Gastroesophageal sphincter (tissue), 4 donors: ENCODE data around the genes HSPA6, FCGR3A, ATF6 and SH2D1B.

DNA sequence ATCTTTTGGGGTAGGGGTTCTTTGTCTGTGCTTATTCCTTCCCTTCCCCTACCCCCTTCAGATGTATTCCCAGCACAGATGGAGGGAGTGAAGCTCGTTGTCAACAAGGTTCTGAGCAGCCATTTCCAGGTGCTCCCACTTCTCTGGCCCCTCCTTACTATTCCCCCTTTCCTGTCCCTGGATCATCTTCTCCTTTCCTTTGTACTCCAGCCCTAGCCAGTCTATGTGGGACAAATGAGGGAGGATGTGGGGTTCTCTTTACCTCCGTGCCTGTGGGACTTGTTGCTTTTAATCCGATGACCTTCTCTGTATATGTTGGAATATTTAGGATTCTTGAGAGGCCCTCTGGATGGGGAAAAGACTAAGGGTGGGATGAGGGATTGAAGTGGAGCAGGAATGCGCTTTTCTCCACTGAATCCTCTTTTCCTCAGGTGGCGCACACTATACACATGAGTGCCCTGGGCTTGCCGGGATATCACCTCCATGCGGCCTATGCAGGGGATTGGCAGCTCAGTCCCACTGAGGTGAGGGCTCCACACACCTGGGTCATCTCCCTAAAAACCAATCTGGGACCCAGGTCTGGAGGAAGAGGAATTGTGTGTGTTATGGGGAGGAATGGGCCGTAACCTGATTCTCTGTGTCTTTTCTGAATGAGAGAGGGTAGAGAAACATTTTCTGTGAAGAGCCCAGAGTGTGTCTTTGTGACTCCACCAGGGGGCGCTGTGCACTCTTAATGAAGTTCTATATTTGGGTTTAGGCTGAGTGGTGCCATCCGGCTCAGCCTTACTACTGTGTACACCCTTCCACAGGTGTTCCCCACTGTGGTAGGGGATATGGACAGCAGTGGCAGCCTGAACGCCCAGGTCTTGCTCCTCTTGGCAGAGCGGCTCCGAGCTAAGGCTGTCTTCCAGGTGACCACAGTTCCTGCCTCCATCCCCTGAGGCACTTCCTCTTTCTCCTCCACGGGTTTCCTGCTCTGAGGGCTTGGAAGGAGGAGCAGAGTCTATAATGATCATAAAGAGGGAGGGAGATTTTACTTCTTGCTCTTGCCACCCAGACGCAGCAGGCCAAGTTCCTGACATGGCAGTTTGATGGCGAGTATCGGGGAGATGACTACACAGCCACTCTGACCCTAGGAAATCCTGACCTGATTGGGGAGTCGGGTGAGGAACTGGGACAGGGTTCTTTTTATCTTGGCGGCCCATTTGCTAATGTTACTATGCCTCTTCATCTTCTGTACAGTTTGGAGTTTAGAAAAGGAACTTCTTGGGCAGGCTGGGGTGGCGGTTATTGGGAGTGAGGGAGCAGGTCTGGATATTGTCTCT lies 1.4 kb downstream of the TOMM40L start:
- PRO-cap: no peak
- RAMPAGE, long total RNA, 4 experiments: no peak in any of the 4 experiments

DNA sequence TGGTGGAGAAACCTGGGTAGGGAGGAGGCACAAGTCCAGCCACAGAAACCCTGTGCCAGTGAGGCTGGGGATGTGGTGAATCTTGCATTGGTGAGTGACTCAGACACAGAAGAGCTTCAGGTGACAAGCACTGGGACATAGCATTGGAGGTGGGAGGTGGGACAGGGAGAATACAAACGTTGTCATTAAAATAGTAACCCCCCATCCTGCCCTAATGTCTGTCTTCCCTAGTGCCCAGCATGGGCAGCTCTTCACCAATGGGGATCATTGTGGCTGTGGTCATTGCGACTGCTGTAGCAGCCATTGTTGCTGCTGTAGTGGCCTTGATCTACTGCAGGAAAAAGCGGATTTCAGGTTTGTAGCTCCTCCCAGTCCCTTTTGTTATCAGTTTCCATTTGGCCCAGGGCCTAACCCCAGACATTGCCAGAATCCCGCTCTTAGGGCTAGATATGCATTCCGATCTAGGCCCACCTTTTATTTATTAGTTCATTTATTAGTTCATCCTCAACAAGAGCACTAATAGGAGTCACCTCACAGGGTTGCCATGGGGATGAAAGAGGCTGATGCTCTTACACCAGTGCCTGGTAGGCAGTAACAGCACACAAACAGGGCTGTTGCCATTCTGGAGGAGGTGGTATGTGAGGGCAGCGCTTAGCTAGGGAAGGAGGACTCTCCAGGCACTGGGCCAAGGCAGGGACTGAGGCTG lies 5.5 kb downstream of the FCGR2A start:
- PRO-cap: no peak
- RAMPAGE, long total RNA, 4 experiments: start-site peak on the plus strand in 1 of 4 experiments, centred at position 379 of the sequence, 6 reads per replicate

DNA sequence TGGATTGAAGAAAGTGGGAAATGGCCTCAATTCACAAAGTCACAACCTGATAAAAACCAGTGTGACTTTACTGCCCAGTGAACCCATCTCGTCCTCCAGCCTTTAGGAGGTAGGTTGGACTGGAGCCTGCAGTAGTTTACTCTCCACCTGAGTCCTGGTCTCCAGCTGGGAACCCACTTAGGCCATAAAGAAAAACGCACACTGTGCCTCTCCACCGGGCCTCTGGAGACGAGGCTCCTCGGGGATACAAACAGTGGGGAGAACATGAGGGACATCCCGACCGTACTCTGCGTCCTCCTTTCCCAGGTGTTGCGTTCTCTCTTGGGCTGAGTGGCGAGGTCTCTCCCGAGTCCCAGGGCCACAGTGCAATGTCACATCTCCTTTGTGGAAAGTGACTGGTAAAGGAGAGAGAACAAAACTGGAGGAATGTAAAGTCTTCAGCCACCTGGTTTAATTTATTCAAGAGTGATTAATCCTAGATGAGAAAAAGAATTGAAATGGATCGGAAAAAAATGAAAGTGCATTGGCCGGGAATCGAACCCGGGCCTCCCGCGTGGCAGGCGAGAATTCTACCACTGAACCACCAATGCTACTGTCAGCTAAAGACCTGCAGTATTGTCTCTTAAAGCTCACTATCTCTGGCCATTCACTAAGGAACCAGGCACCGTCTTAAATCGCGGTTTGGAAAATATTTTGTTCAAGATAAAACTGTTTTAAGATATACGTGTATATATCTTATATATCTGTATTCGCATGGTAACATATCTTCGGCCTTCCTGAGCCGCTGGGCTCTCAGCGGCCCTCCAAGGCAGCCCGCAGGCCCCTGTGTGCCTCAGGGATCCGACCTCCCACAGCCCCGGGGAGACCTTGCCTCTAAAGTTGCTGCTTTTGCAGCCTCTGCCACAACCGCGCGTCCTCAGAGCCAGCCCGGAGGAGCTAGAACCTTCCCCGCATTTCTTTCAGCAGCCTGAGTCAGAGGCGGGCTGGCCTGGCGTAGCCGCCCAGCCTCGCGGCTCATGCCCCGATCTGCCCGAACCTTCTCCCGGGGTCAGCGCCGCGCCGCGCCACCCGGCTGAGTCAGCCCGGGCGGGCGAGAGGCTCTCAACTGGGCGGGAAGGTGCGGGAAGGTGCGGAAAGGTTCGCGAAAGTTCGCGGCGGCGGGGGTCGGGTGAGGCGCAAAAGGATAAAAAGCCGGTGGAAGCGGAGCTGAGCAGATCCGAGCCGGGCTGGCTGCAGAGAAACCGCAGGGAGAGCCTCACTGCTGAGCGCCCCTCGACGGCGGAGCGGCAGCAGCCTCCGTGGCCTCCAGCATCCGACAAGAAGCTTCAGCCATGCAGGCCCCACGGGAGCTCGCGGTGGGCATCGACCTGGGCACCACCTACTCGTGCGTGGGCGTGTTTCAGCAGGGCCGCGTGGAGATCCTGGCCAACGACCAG lies at the start of gene HSPA6:
Gene HSPA6, plus strand, starts transcription at position 1,213 of the 1,436 bp plus-strand sequence.
- PRO-cap: unidirectional peak, minus-strand start at position 597 of the sequence; bidirectional peak, plus-strand start at position 1,213 of the sequence, minus-strand start at position 1,032 of the sequence
- RAMPAGE, long total RNA, 4 experiments: no peak in any of the 4 experiments

DNA sequence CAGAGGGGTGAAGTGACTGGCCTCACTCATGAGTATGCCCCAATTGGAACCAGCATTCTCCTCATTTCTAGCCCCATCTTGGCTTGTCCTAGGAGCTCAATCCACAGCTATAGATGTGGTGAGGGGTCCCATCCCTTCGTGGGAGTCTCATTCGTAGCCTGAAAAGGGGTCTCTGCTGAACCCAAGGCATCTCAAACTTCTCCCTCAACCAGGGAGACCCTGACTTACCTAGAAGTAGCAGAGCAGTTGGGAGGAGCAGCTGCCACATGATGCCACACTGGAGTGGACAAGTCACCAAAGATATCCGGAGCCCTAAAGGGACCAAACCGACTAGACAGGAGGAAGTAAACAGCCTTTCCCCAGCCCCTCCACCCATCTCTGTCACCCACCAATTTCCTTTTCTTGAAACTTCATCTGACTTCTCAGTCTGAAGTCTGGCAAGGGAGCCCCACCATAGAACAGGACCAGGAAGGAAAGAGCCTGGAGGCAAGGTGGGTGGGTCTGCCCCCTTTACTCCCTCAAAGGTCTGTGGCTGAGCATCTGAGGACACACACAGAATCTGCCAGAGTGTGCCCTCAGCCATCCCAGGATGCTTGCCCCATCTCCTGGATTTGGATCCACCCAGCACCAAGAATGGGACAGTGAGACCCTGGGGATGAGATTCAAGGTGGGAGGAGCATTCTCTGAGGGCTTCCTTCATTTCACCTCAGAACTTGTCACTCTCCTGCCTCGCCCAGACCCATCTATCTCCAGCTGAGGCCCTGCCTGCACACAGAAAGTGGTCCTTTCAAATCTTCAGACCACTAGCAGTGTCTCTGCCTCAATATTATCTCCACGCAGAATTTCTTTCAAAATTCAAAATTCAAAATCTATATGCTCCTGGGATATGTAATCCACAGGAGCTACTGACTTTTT lies at the start of gene FCGR3A:
Gene FCGR3A, minus strand, starts transcription at position 350 of the 915 bp plus-strand sequence.
- PRO-cap: no peak
- RAMPAGE, long total RNA, 4 experiments: start-site peak on the minus strand in 1 of 4 experiments, centred at position 363 of the sequence, 10 reads per replicate

DNA sequence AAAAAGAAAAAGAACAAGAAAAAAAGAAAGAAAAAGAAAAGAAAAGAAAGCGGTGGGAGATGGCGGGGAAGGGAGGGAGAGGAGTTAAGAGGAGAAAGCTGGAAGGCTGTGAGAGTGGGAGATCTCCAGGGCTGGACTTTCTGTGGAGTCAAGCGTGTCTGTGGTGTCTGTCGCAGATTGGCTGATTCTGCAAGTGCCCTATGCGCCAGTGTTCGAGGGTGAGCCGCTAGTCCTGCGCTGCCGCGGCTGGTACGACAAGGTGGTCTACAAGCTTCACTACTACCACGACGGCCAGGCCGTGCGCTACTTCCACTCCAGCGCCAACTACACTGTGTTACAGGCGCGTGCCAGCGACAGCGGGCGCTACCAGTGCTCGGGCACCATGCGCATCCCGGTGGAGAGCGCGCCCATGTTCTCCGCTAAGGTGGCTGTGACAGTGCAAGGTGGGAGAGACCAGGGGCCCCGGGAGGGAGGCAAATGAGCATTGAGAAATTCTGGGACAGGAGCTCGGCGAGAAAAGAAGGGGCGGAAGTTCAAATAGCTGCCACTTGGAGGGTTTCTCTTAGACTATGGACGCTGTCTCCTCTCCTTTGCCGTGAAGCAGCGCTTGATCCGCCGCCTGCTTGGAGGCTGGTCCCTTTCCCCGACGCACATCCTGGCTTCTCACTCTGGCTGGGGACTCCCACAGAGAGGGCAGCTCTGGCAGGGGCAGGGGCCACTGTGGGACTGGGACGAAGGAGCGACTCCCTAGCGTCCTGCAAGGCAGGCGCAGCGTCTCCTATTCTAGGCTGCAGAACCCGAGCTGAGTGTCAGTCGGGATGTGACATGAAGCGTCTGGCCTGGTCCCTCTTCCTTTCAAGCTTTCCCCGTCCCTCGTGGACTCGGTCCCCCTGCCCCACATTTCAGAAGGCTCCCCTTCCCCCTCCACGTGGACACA lies 4.6 kb downstream of the FCRLB start:
- PRO-cap: no peak
- RAMPAGE, long total RNA, 4 experiments: no peak in any of the 4 experiments

GRCh38 chr1:161765907-161767072 lies at the start of gene ATF6:
Gene ATF6 (plus strand): TSS chr1:161766320.
- PRO-cap: bidirectional peak, plus-strand start at chr1:161766324, minus-strand start at chr1:161766132; unidirectional peak, plus-strand start at chr1:161766517
- RAMPAGE, long total RNA, 4 experiments: start-site peak on the plus strand in 2 of 4 experiments, at chr1:161766312-161766363 at its widest, 320 to 360 reads per replicate

- PRO-cap: no peak
- RAMPAGE, long total RNA, 4 experiments: no peak in any of the 4 experiments
Measured at GRCh38 chr1:161825959-161826535, 59.9 kb downstream of the ATF6 start.

DNA sequence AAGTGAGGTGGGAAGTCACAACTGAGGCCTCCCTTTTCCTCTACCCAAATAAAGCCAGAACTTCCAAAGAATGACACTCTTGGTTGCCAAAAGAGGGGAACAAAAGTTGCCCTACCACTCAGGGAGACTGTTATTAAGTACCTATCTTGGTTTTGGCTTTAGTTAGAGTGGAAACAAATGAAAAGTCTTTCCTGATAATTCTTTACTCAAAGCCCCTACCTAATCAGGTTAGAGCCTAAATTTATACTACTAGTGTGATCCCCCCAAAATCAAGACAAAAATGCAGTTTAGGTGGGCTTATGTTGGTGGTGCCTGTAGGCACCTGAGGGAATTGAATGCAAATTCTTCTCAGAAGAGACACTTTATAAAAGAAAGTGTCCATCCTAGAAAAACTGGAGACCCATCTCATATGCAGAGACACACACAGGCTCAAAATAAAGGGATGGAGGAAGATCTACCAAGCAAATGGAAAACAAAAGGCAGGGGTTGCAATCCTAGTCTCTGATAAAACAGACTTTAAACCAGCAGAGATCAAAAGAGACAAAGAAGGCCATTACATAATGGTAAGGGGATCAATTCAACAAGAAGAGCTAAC lies 62.5 kb downstream of the ATF6 start:
- PRO-cap: no peak
- RAMPAGE, long total RNA, 4 experiments: no peak in any of the 4 experiments

- PRO-cap: no peak
- RAMPAGE, long total RNA, 4 experiments: start-site peak on the plus strand in 1 of 4 experiments, at chr1:161878320-161878560 at its widest, 8 reads per replicate
Measured at GRCh38 chr1:161877929-161878786, 112.0 kb downstream of the ATF6 start.

GRCh38 chr1:161961963-161962814 lies 61.5 kb downstream of the OLFML2B start:
- PRO-cap: unidirectional peak, minus-strand start at chr1:161962671
- RAMPAGE, long total RNA, 4 experiments: no peak in any of the 4 experiments

DNA sequence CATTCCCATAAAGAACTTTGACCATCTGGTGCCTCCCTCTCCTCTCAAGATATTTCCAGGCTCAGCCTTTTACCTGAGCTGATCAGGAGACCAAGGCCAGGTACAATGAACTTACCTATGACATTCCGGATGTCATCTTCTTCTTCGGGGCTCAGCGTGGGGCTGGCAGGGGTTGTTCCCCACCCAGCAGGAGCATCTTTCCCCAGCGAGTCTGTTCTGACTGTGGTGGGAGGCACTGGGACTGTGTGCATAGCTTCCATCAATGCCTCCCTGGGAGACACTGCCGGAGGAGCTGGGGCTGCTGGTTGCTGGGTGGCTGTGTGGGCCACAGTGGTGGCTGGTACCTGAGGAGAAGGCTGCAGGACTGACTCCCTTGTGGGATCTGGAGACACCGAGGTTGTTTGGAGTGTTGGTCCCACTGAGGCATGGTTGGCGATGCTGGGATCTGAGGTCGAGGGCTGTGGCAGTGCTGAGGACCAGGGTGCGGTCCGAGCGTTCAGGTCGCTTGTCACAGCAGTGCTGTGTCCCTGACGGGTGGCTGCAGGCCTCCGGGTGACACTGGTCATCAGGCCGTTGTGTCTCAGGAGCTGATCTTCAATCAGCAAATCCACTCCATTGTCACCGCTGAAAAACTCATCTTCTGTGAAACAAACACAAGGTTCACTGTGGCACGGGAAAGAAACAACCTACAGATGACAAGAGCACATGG lies 25.8 kb downstream of the OLFML2B start:
- PRO-cap: no peak
- RAMPAGE, long total RNA, 4 experiments: no peak in any of the 4 experiments

DNA sequence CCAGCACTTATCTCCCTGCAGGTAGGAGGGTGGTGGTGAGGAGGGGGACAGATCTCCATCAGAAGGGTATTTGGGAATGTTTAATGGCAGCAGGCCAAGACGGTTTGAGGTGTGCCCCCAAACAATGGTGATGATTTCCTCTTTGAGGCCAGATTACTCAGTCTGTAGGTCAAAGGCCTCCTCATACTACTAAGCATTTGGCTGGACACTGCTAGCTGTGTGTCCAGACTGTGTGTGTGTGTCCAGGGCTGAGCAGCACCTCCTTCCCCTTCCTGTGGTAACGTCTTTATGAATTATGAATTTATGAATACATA lies 19.1 kb downstream of the NOS1AP start:
- PRO-cap: no peak
- RAMPAGE, long total RNA, 4 experiments: no peak in any of the 4 experiments

DNA sequence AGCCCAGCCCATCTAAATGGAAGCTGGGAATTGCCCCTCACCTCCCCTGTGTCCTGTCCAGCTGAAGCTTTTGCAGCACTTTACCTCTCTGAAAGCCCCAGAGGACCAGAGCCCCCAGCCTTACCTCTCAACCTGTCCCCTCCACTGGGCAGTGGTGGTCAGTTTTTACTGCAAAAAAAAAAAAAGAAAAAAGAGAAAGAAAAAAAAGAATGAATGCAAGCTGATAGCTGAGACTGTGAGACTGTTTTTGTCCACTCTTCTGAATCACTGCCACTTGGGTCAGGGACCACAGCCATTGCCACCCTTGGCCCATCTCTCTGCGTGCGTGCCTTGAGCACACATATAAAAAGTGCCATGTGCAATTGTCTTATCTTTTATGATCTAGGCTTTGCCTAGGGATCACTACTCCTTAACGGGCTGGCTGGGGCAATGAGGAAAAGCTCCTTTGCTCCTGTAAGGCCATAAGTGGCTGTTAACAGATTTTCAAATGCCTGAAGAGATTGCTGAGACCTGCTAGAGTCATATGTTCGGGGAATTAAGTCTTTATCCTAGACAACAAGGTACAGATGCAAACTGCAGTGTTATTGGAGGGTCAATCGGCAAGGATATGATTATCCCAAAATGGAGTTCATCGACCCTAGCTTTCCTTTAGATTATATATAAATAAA lies 8.3 kb downstream of the SPATA46 start:
- PRO-cap: no peak
- RAMPAGE, long total RNA, 4 experiments: no peak in any of the 4 experiments

DNA sequence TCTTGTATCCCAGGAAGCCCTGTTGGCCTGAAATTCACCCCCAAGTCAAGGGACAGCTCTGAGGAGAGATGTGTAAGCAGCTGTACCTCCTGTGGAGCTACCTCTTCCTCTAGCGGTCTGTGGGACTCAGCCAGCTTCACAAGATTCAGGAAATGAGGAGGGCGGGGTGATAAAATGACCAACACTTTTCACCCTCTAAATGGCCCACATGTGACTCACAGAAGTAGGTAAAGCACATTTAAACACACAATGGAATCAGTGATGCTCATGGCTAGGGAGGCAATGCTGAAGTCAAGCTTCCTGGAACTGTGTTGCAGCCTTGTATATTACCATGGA lies at the start of gene SH2D1B:
Gene SH2D1B, minus strand, starts transcription at position 111 of the 336 bp plus-strand sequence.
- PRO-cap: no peak
- RAMPAGE, long total RNA, 4 experiments: no peak in any of the 4 experiments

GRCh38 chr1:162499972-162500365 lies 2.4 kb downstream of the UHMK1 start:
- PRO-cap: no peak
- RAMPAGE, long total RNA, 4 experiments: no peak in any of the 4 experiments

GRCh38 chr1:162523221-162524291 lies 25.9 kb downstream of the UHMK1 start:
- PRO-cap: no peak
- RAMPAGE, long total RNA, 4 experiments: no peak in any of the 4 experiments

- PRO-cap: bidirectional peak, plus-strand start at chr1:162696670, minus-strand start at chr1:162696436
- RAMPAGE, long total RNA, 4 experiments: no peak in any of the 4 experiments
Measured at GRCh38 chr1:162696143-162697308, 64.3 kb downstream of the DDR2 start.

DNA sequence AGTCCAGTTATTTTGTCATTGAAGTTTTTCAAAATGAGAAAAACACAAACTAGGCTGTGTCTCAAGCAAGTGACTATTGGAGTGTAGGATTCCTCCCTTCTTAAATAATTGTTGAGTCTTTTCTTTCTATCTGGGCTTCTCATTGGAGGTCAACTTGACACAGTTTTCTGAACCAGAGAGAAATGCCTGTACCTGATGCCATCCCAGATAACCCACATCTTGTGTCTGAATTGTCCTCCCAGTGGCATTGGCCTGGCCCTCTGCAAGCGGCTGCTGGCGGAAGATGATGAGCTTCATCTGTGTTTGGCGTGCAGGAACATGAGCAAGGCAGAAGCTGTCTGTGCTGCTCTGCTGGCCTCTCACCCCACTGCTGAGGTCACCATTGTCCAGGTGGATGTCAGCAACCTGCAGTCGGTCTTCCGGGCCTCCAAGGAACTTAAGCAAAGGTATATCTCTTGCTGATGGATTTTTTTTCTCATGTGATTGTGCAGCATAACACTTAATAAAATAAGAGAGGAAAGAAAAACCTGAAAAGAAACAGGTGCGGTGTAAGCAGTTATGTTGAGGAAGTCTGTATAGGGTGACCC lies 2.0 kb downstream of the HSD17B7 start:
- PRO-cap: no peak
- RAMPAGE, long total RNA, 4 experiments: no peak in any of the 4 experiments

DNA sequence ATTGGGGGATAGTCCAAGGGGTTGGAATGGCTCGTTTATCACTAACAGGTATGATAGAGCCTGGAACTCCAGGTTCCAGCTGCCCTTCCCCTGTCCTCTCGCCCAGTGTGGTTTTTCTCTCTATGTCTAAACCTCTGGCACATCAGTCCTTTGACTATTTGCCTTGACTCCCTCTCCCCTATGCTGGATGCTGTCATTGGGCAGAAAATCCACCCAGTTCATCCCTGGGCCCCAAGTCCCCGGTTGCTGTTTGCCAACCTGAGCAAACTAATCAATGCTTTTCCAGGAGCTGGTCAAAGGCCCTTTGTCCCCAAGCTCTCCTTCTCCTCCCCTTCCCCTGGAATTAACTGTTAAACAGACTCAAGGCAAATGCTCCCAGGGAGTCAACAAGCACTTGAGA lies 102.8 kb downstream of the LMX1A start:
- PRO-cap: no peak
- RAMPAGE, long total RNA, 4 experiments: no peak in any of the 4 experiments

DNA sequence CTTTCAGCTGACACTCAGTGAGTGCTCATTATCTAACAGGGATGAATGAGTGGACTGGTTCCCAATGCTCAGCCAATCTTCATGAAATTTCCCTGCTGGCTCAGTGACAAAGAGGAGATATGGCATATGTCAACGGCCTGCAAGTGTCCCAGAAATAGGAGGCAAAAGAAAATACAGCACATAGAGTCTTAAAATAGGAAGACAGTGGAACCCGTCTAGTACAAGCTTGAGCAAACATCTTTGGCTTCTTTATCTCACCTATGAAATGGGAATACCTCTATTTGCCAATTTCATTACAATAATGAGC lies 34.9 kb downstream of the RXRG start:
- PRO-cap: no peak
- RAMPAGE, long total RNA, 4 experiments: no peak in any of the 4 experiments